Foreskin keratinocyte (primary cell): ENCODE measurements around the gene ATP6V0C.

DNA sequence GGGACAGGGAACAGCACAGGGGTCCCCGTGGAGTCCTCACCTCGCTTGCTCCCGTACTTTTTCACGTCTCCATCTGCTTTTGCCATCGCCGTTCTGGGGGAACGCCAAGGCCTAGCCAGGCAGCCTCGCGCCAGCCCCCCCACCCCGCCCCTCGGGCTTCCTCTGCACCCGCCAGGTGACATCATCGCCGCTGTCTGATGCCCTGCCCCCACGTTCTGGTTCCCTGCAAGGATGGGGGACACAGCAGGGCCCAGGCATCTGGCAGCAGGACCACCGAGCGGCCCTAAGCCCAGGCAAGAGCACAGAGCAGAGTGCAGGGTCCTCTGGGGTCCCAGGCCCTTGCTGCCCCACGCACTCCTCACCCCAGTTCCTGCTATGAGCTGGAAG, 12.3 kb downstream of the PKD1 start:
- RAMPAGE, total RNA = no peak

GRCh38 chr16:2147895-2148347, 504 bp upstream of the RAB26 start:
- RAMPAGE, total RNA = no peak

DNA sequence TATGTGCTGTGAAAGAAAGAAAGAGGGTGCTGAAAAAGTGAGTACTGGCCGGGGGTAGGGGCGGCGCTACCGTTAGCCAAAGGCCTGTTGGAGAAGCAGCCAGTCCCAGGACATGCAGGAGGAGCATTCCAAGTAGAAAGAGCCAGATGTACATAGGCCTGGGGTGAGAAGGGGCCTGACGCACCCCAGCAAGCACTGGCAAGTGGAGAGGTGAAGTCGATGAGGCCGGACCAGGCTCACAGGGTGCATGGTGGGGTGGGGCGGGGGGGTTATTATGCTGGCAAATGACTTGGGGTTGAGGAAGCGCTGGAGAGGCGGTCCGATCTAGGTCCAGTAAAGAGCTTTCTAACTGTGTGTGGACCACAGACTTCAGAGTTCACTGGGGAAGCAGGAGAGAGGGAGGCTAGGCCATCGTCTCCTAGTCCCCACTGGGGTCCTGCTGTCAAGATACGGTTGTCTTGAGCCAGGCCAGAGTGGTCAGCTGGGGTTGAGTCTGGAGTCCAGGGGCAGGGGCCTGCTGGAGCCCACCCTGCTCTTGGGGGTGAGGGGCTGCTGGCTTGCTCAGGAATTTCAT, 983 bp downstream of the TRAF7 start:
- RAMPAGE, total RNA = no peak

DNA sequence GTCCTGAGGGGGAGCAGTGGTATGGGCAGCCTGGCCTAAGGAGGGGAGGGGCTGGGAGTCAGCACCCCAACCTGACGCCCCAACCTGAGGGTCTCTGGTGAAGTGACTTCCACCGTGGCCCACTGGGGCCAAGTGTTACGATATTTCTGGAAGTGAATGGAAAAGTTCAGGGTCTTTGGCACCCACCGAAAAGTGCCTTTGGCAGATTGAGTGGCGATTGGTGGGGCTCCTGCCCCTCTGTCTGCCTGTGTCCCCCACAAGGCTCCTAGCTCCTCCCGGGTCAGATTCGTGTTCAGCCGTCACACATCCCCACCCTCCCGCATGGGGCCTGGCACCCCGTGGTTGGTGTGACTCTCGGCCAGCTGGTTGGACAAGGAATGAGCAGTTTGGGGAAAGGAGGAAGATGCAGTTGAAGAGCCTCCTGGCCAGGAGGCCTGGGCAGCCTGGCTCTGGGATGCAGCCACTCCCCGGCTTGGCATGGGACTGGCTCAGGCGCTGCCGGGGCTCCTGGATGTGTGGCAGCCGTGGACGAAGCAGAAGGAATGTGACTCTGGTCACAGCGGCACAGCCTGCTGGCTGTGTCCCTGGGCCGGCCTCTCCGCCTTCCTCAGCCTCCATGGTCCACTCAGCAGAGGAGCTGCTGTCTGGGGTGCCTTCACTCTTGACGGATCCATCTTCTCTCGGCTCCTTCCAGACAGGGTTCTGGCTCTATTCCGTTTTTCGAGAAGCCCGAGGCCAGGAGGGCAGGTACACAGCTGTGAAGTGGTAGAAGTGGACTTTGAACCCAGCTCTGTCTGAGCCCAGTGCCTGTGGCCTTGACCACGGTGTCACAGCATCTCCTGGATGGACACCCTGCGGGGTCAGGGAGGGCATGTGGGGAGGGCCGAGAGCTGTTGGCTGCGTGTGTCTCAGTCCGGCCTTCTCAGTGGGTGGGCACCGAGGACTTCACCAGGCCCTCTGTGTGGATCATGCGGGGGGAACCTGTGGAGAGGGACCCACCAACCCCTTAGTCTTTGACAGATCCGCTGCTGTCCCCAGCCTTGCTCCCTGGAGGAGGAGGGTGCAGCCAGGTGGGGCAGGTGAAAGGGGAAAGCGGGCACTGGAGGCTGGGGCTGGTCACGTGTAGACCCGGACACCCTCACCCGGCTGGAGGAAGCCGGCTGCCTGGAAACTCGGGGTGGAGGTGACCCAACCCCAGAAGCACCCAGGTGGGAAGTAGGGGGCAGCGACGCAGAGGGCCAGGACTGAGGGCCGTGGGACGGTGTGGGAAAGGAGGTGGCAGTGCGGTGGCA, 2.1 kb downstream of the TRAF7 start:
- RAMPAGE, total RNA = no peak

DNA sequence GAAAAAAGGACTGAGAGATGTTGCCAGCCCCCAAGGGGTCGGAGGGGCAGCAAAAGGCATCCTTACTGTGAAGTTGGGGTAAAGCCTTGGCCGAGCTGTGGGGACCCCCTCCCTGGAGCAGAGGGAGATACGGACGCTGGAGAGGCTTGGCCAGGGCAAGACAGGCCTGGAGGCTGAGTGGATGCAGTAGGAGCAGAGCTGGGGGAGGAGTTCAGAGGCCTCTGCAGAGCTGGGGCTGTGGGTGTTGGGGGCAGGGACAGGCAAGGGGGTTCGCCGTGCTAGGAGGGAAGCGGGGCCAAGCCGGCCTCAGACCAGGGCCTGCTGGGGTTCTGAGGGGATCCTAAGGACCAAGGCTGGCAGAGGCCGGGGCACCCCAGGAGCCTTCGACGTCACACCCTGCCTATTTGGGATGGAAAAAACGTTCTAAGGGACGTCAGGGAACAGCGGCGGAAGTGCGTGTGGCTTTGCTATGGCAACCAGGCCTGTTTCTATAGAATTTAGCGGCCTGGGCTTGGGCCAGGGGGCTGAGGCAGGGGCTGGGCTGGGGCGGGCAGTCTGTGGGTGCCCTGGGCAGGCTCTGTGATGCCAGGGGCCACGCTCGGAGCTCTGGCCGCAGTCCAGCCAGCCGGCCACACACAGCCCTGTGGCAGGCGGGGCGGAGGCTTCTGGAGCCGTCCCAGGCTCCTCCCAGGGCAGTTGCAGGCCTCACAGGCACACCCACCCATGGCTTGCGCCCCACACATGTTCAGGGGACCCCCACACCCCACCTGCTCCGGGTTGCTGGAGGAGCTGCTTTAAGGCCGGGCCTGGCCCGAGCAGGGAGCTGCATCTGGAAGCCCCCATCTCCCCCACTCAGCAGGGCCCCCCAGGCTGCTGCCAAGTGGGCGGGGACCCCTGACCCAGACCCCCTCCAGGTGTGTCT, 3.7 kb downstream of the TRAF7 start:
- RAMPAGE, total RNA = no peak

- RAMPAGE, total RNA = no peak
Observed at GRCh38 chr16:2162793-2163722, 7.5 kb downstream of the TRAF7 start.

- RAMPAGE, total RNA = no peak
Observed at GRCh38 chr16:2178306-2179296, 17.8 kb downstream of the CASKIN1 start.

- RAMPAGE, total RNA = no peak
Observed at GRCh38 chr16:2234679-2235812, 1.2 kb upstream of the DNASE1L2 start.

GRCh38 chr16:2238167-2238450, 1.9 kb downstream of the DNASE1L2 start:
- RAMPAGE, total RNA = no peak

DNA sequence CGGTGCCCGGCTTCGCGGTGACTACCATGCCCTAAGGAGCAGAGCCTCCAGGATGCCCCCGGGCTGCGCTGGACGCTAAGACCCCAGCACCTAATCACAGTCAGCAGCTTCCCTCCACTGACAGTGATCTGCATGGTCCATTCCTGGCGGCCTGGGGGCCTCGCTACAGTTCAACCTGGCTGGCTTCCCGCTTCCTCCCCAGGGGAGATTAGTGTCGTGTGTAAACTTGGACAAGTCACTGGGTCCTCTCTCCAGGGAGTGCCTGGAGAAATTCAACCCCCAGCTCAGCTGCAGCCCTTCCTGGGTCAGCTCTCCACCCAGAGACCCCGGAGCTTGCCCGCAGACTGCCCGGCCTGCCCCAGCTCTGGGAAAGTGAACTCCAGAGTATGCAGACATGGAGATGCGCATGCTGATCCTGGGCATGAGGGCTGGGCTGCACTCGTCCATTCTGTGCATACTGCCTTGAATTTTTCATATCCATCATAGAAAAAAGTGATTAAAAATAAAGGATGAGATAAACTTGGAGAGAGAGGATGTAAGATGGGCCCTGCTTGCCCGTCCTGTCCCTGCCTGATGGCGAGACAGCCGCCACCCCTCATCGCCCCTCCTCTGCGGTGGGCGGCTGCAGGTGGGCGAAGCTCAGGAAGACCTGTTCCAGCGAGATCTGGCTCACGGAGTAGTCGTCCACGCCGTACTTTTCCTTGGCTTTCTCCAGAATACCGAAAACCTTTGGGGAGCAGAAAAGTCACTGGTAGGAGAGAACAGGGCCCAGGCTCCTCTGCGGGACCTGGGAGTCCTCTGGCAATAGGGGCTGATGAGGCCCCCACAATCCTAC, 8.4 kb upstream of the RNPS1 start:
- RAMPAGE, total RNA = no peak

- RAMPAGE, total RNA = no peak
Observed at GRCh38 chr16:2456401-2457416, 3.2 kb upstream of the TEDC2 start.

- RAMPAGE, total RNA = no peak
Observed at GRCh38 chr16:2476007-2476274, 1.0 kb downstream of the TBC1D24 start.

- RAMPAGE, total RNA = no peak
Observed at GRCh38 chr16:2512783-2513512, 804 bp upstream of the ATP6V0C start.

DNA sequence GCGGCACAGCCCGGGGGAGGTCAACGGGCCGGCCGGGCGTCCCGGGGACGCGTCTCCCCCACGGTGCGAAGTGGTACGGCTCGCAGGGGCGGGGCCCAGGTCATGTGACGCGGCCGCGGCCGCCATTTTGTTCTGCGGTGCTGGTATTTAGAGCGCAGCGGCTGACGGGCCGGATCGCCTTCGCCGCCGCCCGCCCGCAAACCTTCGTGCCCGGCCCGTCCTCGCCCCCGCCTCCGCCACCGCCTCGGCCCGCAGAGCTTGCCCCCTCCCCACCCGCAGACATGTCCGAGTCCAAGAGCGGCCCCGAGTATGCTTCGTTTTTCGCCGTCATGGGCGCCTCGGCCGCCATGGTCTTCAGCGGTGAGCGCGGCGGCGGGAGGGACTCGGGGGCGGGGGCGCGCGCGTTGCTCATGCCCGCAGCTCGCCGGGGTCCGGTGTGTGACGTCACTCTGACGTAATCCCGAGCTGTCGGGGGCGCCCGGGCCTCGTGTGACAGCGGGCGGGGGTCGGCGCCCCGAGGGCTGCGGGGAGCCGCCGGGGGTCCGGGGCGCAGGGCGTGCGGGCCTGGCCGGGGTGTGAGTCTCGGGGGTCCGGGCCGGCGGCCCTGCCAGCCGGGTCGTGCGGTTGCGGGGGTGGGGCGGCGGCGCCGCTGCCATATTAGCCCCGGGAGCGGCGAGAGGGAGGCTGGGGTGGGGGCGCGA, at the start of gene ATP6V0C:
Gene ATP6V0C, plus strand, starts transcription at position 130 of the 701 bp plus-strand sequence.
- RAMPAGE, total RNA = start-site peak on the plus strand centred at position 154 of the sequence, 48 bp wide, 67 and 88 reads in 2 replicates

GRCh38 chr16:2515148-2516051, 1.6 kb downstream of the ATP6V0C start:
- RAMPAGE, total RNA = no peak

DNA sequence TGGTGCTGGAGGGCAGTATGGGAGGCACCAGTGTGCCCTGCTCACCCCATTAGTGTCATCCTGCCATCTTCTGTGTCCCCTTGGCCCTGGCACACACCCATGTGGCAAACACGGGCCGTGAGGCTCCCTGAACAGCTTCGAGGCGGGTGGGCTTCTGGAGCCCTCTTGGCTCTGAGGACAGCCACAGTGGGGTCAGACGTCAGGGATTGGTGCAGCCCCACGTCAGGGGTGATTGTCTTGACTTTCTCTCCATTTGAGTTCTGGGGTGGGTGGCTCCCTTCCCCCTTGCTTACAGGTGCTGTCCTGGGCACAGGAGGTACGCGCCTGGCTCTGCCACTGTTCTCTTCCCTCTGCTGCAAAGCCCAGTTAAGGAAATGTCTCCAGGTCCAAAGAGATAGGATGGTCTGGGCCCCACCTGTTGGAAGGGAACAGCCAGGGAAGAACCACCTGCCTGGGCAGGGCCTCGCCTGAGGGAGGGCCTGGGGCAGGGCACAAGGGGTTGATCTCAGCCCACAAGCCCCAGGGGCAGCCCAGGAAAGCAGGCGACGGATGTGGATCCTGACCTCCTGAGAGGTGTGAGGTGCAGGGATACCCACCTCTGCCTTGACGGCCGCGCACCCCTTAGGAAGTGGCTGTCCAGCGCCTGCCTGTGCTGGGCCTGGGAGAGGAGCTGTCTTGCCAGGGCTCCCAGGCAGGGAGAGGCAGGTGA, 765 bp downstream of the CEMP1 start:
- RAMPAGE, total RNA = no peak

DNA sequence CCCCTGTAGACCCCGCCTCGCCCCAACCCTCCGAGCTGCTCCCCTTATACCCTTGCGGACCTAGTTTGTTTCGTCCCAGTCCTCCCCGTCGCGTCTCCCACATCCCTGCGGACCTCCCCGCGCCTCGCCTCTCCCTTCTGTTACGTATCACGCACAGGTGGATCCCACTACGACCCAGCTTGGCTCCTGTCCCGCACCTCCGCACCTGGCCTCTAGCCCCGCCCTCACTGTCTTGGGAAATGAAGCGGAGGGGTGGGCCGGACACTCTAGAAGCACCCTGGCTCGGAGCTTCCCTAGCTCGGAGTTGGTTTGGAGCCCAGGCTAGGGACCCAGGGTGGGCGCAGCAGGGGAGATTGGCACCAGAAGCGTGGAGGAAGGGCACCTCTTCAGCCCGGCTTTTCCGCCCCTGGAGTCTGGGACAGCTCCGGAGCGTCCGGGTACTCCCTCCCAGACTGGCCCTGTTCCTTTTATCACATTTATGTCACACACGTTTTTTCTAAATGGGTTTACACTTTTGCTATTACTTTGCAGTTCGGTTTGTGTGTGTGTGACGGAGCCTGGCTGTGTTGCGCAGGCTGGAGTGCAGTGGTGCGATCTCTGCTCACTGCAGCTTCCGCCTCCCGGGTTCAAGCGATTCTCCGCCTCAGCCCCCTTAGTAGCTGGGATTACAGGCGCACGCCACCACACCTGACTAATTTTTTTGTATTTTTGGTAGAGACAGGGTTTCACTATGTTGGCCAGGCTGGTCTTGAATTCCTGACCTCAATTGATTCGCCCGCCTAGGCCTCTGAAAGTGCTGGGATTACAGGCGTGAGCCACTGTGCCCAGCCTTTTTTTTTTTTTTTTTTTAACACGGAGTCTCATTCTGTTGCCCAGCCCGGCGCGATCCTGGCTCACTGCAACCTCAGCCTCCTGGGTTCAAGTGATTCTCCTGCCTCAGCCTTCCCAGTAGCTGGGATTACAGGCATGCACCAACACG, 1.5 kb upstream of the CEMP1 start:
- RAMPAGE, total RNA = no peak

GRCh38 chr16:2755523-2756032, 3.1 kb downstream of the SRRM2 start:
- RAMPAGE, total RNA = no peak

DNA sequence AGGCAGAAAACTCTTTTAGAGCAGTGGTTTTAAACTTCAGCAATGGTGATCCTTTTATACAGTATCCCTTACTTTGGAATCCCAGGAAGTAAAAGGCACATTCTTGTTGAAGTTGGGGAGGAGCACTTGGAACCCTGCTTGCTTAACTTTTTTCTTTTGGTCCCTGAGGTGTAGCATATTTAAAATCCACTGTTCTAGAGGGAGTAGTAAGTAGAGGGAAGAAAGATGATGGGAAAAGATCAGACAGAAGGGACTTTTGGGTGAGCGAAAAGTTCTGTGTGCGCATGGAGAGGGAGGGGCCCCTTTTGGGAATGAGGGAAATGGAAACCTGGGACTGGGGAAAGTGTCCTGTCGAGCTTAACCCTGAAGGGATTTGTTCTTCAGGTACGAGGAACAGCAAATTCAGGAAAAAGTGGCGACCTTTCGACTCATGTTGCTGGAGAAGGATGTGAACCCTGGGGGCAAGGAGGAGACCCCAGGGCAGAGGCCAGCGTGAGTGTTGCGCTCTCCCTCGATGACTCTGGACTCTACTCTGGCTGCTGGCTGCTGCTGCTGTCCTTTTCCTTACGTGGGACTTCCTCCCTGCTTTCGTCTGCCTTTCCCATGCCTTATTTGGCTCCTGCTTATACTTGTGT, 4.8 kb downstream of the SRRM2 start:
- RAMPAGE, total RNA = no peak

DNA sequence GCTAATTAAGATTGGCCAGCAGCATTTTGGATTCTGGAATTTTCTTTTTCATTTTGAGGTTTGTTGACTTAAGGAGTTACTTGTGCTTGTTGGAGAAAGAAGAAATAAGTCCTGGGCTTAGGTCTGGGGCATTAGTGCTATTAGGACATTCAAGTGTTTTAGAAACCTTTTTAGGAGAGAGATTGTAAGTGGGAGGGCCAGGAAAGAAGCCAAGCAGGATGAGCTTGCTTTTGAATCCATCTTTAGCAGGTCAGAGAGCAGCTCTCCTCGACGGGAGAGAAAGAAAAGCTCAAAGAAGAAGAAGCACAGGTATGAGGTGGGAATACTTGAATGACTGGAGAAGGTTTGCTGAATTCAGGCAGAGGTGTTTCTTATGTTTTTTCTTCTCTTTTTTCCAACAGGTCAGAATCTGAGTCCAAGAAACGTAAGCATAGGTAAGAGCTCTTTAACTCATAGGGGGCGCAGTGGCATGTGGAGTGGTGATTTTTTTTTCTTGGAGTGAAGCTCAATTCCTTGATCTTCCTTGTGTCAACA, 6.4 kb downstream of the SRRM2 start:
- RAMPAGE, total RNA = no peak